ENCODE results near the gene ELOVL7.

- PRO-cap, result no peak
- RAMPAGE, long total RNA, result no peak
These were observed 425.5 kb downstream of the PDE4D start for GRCh38 chr5:59467996-59468457.

DNA sequence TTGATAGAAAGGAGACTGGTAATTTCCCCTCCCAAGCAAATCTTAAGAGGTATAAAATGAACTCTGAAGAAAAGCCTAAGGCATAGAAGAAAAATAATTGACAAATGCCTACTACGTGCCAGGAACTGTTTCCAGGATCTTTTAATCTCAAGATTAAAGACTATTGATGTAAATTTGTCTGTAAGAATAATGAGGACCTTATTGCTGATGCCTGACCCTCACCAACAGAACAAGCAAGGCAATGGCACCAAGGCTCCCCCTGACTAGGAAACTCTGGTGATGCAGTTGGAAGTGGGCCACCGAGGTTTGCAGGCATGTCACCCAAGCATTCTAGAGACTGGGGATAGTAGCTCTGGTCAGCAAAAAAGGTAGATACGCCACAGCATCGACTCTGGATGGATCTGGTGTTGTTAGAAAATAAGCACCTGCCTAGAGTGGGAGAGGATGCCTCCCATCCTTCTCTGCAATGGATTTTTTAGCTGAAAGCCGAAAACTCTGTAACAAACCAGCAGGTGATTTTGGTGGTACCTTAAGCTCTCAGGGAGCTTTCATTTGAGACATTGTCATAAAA lies 308.7 kb downstream of the PDE4D start:
- PRO-cap, result no peak
- RAMPAGE, long total RNA, result no peak

- PRO-cap, result no peak
- RAMPAGE, long total RNA, result no peak
These were observed 270.9 kb downstream of the PDE4D start for GRCh38 chr5:59622612-59623138.

DNA sequence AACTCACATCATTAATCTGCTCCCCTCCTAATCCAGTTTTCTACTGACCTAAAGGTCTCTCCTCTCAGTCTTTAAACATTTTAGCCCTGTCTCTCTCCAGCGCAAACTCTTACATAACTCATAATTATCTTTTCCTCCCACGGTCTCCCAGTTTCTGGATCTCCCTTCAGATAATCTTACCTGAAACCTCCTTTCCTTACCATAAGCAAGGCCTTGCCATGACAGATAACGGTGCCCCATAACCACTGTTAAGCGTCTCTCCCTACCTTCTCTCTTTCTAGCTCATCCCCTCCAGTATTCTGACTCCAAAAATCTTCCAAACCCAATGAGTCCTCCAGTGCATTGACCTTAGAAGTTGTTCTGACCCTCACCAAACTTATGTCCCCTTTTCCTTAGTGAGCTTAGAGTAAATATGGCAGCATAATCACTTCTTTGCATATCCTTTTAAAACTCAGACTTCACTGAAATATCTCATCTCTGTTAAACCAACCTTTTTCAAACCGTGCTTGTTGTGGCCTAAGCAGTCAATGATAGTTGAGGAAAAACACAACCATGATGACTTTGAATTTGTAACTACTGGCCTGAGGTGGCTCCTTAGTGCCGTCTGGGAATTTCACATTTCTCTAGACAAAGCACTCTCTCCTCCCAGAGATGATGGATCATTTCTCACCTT lies 146.5 kb downstream of the PDE4D start:
- PRO-cap, result no peak
- RAMPAGE, long total RNA, result no peak

GRCh38 chr5:60538977-60539671 lies 160.8 kb downstream of the DEPDC1B start:
- PRO-cap, result bidirectional peak, plus-strand start at chr5:60539388, minus-strand start at chr5:60539281
- RAMPAGE, long total RNA, result no peak

- PRO-cap, result no peak
- RAMPAGE, long total RNA, result no peak
These were observed 491 bp upstream of the DEPDC1B start for GRCh38 chr5:60700409-60700904.

DNA sequence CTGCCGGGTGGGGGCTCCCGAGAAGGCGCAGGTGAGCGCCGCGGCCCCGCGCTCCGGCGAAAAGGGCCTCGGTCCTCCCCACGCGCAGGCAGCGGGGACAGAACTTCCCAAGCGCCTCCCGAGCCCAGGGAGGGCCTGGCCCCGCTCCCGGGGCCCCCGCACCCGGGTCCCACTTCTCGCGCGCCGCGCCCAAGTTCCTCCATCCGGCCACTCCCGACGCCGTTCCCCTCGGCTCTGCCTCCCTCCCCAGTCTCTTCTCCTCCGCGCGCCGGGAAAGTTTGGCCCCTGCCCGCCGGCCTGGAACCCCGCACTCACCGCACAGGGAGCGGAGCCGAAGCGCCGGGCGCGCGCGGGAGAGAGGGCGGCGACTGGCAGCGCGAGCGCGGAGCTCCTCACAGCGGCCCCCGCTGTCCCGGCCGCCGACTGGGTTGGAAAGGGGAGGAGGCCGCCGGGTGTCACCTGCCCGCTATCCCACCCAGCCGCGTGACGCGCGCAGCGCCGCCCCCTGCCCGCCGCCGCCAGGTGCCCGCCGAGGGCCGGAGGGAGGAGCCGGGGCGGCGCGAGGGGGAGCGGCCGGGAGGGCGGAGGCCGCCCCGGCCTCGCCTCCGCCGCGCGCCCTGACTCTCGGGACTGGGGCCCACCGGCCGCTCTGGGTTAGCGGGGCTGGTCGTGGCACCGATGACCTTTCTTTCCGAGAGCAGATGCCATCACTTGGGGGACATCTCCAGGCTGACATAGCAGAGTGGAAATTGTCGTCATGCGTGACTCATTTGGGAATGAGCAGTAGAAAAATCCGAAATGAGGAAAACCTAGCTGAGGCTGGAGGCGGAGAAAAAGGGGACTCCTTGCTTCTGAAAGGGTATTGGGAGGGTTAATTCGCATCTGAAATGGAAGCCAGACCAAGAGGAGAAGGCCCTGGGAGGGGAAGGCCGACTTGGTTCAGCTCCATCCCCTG lies at the start of gene ELOVL7:
Gene ELOVL7, minus strand, starts transcription at position 425 of the 955 bp plus-strand sequence.
- PRO-cap, result no peak
- RAMPAGE, long total RNA, result no peak

DNA sequence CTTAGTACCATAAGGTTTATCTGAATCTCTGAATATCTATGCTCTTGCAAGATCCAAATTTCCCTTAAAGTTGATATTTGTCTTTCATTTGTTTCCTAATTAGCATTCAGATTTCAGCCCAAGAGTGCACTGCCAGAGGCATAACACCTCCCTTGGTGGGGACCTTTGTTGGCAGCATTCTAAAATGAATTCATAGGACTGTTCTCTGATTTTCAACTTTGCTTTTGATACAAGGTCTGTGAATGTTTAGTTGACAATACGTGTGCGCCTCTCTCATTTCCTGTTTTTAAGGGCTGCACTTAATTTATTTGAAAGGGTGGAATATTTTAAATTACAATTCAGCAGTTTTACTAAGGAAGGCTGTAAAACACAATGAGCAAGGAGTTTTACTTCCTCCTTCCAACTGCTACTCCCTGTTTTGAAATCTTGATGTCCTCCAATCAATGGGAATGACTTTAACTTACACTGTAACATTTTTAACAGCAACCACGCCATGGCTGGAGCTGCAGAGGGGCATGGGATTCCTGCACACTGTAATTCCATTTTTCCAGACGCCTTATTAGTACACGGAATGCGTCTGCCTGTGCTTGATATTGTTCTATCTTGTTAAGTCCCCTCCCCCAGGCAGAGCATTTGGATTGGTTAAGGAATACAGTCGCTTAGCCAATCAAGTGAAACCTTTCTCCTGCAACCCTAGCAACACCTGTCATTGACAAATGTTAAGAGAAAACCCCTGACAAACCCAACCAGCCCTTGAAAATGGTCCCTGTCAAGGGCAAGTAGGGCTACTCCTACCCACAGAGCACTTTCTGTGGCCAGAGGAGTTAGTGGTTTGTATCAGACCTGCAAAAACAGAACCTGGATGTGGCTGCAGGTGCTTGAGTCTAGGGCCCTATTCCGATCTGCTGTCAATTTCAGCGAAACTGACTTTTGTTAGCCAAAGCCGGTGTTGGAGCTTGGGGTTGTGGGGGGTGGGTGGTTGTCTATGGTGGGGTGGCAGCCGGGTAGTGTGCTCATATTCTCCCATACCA lies 12.5 kb upstream of the ZSWIM6 start:
- PRO-cap, result no peak
- RAMPAGE, long total RNA, result no peak

- PRO-cap, result no peak
- RAMPAGE, long total RNA, result no peak
These were observed 9.1 kb upstream of the ZSWIM6 start for GRCh38 chr5:61323037-61323302.

GRCh38 chr5:61333165-61334124 lies 1.4 kb downstream of the ZSWIM6 start:
- PRO-cap, result no peak
- RAMPAGE, long total RNA, result no peak

DNA sequence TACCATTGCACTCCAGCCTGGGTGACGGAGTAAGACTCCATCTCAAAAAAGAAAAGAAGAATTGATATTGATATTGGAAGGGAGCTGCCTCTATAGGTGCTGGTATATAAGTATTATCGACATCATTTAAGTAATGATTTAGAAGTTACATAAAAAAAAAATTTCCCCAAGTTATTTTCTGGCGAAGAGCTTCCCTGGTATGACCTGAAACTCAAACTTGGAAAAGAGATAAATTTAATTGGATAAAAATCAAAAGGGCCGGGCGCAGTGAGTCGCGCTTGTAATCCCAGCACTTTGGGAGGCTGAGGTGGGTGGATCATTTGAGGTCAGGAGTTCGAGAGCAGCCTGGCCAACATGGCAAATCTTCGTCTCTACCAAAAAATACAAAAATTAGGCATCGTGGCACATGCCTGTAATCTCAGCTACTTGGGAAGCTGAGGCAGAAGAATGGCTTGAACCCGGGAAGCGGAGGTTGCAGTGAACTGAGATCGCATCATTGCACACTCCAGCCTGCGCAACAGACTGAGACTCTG lies 4.2 kb downstream of the ZSWIM6 start:
- PRO-cap, result no peak
- RAMPAGE, long total RNA, result no peak

DNA sequence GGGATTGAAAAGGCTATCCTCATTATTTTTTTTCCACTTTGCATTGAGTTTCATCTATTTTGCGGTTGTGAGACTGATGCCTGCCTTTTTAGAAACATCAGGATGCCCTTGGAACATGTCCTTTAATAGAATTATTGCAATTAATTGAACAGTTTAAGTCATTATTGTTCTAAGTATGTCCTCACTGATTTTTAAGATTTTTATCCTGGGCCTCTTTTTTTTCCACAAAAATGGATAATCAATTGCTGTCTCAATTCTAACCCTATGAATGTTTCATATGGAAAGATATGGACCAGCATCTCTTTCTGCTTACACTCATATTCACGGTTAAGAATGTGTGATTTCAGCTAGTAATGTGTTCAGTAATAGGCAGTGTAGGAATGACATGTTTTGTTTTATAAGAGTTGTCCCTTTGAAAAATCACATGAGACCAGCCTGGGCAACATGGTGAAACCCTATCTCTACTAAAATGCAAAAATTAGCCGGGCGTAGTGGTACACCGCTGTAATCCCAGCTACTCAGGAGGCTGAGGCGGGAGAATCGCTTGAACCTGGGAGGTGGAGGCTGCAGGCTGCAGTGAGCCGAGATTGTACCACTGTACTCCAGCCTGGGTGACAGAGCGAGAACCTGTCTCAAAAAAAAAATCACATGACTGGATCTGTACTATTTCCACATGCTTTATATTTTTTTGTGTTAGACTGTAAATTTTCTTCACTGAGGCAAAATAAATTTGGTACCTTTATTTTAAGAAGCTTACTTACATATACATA lies 6.9 kb downstream of the ZSWIM6 start:
- PRO-cap, result no peak
- RAMPAGE, long total RNA, result no peak

DNA sequence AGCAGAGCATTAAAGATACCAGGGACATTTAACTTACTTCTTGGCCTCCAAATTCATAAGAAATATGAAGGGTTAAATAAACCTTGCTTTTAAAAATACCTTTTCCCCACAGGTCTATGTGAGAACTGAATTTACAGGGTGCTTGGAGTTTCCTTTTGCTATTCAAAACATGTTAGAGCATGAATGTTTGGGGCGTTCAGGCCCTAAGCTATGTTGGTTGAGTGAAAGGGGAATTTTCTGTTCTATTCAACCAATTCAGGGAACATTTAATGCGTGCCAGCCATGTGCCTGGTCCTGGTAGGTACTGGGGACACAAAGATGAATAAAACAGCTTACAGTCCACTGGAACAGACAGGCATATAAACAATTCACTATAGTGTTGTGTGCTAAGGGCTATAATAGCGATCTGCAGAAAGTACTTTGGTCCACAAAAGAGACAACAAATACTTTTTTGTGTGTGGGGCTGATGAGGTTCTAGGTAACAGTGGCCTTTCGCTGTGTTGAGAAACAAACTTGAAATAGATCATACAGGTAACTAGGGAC lies 108.5 kb downstream of the ZSWIM6 start:
- PRO-cap, result no peak
- RAMPAGE, long total RNA, result no peak

GRCh38 chr5:61496204-61496666 lies 164.2 kb downstream of the ZSWIM6 start:
- PRO-cap, result no peak
- RAMPAGE, long total RNA, result no peak

- PRO-cap, result no peak
- RAMPAGE, long total RNA, result no peak
These were observed 212.7 kb downstream of the ZSWIM6 start for GRCh38 chr5:61544610-61545398.

DNA sequence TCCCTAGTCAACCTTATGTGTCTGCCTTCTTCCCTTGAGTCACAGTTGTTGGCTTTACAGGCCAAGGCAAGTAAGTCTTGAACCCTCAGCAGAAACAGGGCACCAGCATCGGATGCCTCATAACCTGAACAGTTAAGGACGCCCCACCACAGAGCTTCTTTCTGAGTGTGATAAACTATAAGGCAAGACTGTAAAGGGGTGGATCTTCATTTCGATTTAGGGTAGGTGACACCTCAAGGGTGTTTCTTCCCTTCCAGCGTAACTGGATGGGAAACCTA lies 622 bp upstream of the KIF2A start:
- PRO-cap, result no peak
- RAMPAGE, long total RNA, result no peak

DNA sequence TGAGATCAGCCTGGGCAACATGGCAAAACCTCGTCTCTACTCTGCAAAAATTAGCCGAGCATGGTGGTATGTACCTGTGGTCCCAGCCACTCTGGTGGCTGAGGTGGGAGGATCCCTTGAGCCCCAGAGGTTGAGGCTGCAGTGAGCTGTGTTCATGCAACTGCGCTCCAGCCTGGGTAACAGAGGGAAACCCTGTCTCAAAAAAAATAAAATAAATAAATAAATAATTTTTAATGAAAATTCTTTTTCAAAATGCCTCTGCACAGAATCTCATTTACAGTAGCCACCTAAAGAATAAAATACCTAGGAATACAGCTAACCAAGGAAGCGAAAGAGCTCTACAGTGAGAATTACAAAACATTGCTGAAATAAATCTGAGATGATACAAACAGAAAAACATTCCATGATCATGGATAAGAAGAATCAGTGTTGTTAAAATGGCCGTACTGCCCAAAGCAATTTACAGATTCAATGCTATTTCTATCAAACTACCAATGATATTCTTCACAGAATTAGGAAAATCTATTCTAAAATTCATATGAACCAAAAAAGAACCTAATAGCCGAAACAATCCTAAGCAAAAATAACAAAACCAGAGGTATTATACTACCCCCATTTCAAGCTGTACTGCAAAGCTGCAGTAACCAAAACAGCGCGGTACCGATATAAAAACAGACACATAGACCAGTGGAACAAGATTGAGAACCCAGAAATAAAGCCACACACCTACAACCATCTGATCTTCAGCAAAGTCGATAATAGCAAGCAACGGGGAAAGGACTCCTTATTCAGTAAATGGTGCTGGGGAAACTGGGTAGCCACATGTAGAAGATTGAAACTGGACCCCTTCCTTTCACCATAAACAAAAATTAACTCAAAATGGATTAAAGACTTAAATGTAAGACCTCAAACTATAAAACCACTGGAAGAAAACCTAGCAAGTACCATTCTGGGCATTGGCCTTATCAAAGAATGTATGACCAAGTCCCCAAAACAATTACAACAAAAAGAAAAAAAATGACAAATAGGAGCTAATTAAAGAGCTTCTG lies 18.2 kb downstream of the KIF2A start:
- PRO-cap, result no peak
- RAMPAGE, long total RNA, result no peak

DNA sequence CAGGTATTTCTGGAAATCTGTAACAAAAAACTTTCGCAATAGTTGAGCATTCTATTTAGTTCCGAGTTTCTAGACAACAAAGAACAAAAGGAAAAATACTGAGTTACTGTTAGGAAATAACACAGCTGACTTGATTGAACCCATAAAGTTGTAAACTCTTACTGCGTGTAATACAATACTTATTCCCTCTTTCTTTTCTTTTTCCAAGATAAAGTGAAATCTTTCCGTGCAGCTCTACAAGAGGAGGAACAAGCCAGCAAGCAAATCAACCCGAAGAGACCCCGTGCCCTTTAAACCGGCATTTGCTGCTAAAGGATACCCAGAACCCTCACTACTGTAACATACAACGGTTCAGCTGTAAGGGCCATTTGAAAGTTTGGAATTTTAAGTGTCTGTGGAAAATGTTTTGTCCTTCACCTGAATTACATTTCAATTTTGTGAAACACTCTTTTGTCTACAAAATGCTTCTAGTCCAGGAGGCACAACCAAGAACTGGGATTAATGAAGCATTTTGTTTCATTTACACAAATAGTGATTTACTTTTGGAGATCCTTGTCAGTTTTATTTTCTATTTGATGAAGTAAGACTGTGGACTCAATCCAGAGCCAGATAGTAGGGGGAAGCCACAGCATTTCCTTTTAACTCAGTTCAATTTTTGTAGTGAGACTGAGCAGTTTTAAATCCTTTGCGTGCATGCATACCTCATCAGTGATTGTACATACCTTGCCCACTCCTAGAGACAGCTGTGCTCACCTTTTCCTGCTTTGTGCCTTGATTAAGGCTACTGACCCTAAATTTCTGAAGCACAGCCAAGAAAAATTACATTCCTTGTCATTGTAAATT lies 18.2 kb downstream of the DIMT1 start:
- PRO-cap, result no peak
- RAMPAGE, long total RNA, result no peak

GRCh38 chr5:64135068-64135267 lies 30.7 kb upstream of the RNF180 start:
- PRO-cap, result no peak
- RAMPAGE, long total RNA, result no peak

DNA sequence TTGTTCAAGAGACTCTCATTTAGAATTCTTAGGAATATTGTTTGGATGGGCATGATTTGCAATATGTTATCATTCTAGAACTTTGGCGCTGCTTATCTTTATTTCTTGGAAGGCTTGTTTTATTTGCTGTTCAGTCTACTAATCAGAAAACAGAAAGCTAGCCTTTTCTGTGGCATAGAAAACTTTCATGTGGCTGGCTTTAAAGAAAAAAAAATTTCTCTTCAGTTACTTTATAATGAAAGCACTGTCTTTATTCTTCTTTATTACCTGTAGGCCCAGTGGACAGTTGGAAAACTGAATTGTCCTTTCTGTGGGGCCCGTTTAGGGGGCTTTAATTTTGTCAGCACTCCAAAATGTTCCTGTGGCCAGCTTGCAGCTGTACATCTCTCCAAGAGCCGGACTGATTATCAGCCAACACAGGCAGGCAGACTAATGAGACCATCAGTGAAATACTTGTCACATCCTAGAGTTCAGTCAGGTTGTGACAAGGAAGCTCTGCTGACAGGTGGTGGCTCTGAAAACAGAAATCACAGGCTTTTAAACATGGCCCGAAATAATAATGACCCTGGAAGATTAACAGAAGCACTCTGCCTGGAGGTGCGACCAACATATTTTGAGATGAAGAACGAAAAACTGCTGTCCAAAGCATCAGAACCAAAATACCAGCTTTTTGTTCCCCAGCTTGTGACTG lies 47.8 kb downstream of the RNF180 start:
- PRO-cap, result no peak
- RAMPAGE, long total RNA, result no peak